Choroid plexus epithelial cell (primary cell): ENCODE results near the genes CCDC61, PGLYRP1, IGFL4 and DACT3.

DNA sequence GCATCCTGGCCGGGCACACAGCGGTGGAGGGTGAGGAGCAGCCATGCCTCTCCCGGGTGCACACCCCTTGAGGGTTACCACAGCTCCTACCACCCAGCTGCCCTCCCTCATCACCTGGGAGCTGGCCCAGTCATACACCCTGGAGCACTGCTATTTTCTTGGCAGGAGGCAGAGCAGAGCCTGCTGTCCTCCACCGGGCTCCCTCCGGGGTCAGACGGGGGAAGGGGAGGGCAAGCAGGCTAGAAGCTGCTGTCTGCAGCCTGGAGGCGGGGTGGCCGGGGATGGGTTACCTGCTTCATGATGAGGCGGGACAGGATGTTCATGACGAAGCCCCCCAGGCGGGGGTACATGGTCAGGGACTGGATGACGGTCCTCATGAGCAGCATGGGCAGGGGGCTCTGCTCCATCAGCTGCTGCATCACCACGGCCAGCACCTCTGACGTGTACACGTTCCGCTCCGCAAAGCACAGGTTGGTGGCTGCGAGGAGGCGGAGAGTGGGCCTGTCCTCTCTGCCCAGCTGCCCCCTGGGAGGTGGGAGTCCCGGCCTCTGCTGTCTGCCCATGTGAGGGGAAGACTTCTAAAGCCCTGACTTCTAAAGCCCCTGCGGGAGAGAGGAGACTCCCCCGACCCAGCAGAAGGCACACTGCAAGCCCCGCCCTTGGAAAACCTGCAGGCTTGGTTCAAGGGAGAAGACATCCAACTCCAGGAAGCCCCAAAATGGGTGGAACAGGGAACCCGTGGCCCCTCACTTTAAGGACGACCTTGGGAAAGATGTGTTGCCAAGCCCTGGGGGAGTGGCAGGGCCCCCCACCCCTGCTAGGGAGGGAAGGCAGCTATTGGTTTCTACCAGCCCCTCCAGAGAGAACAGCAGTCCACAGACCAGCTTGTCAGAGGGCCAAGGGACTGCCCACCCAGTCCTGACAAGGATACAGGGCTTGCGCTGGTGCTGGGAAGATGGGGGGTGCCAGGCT lies 2.8 kb upstream of the RSPH6A start:
- RRBS, result 59% methylated on average over 4 of the region's 26 CpGs

GRCh38 chr19:45822884-45823566 lies 7.9 kb upstream of the RSPH6A start:
- RRBS, result no CpG with 5 or more reads among the region's 16 CpGs

- RRBS, result no CpG with 5 or more reads among the region's 9 CpGs
These were observed 14.5 kb downstream of the NOVA2 start for GRCh38 chr19:45959165-45959639.

- RRBS, result 3% methylated on average over 3 of the region's 46 CpGs
These were observed at the start of gene CCDC61 for GRCh38 chr19:45994428-45995828. TSS of gene CCDC61 (plus strand) at chr19:45995467.

DNA sequence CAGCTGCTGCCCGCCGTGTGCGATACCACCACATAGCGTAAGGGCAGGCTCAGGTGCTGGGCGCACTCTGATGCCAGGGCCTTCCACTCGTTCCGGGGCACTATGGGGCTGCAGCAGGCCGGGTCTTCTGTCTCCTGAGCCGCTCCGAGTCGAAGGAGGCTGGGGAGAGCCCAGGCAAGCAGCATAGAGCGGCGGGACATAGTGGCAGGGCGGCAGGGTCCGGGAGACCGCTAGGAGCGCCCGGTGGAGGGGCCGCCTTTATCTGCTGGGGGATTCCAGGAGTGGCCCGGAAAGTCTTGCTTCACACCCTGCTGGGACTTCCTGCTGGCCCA lies at the start of gene PGLYRP1:
Gene PGLYRP1 (minus strand): TSS at position 232 of the 332 bp plus-strand sequence.
- RRBS, result 11% methylated on average over 8 of the region's 20 CpGs

- RRBS, result no CpG with 5 or more reads among the region's 3 CpGs
These were observed at the start of gene IGFL4 for GRCh38 chr19:46040749-46041220. TSS of gene IGFL4 (minus strand) at chr19:46041002.

GRCh38 chr19:46159841-46160226 lies 11.8 kb downstream of the IGFL2 start:
- RRBS, result no CpG with 5 or more reads among the region's 2 CpGs

- RRBS, result no CpG with 5 or more reads among the region's 5 CpGs
These were observed 32.7 kb downstream of the IGFL2 start for GRCh38 chr19:46180559-46181289.

DNA sequence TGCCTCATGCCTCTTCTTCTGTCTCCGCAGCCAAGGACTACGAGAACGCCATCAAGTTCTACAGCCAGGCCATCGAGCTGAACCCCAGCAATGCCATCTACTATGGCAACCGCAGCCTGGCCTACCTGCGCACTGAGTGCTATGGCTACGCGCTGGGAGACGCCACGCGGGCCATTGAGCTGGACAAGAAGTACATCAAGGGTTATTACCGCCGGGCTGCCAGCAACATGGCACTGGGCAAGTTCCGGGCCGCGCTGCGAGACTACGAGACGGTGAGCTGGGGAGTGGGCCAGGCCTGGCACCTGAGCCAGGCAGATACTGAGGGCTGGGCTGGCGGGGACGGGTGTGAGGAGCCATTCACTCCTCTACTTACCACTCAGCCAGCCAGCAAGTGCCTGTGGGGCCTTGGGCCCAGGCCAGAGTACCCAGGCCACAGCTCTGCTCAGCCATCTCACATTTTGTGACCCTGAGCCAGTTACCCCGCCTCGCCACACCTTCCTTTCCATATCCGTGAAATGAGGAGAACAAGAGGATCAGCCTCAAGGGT lies 6.9 kb downstream of the PPP5C start:
- RRBS, result no CpG with 5 or more reads among the region's 24 CpGs

GRCh38 chr19:46377934-46378680 lies 31.2 kb downstream of the PPP5C start:
- RRBS, result no CpG with 5 or more reads among the region's 6 CpGs

DNA sequence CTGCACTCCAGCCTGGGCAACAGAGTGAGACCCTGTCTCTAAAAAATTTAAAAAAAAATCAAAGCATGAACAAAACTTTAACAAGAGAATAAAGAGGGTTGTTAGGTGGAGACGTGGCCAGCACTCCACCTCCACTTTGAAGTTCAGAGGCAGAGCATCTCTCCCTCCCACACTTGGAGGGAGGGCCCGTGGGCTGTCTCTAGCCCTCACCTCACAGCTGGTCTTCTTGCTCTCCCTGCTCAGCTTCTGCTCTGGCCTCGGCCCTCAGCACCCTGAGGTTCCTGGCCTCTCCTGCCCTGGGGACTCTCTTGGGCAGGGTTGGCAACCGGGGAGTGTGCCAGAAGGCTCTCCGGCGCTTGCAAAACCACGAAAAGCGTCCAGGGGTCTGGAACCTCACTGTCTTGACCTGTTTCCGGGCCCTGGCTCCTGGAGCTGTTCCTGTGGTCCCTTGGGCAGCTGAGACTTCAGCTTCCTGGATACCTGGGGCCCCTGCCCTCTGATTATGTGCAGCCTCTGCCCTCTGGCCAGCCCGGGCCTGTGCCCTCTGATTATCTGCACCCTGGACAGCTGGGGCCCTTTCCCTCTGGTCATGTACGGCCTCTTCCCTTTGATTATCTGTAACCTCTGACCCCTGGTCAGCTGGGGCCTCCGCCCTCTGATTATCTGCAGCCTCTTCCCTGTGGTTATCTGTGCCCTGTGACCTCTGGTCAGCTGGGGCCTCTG lies 2.2 kb downstream of the CCDC8 start:
- RRBS, result 54% methylated on average over 5 of the region's 12 CpGs

GRCh38 chr19:46574503-46575081 lies 26.5 kb upstream of the CALM3 start:
- RRBS, result no CpG with 5 or more reads among the region's 13 CpGs

DNA sequence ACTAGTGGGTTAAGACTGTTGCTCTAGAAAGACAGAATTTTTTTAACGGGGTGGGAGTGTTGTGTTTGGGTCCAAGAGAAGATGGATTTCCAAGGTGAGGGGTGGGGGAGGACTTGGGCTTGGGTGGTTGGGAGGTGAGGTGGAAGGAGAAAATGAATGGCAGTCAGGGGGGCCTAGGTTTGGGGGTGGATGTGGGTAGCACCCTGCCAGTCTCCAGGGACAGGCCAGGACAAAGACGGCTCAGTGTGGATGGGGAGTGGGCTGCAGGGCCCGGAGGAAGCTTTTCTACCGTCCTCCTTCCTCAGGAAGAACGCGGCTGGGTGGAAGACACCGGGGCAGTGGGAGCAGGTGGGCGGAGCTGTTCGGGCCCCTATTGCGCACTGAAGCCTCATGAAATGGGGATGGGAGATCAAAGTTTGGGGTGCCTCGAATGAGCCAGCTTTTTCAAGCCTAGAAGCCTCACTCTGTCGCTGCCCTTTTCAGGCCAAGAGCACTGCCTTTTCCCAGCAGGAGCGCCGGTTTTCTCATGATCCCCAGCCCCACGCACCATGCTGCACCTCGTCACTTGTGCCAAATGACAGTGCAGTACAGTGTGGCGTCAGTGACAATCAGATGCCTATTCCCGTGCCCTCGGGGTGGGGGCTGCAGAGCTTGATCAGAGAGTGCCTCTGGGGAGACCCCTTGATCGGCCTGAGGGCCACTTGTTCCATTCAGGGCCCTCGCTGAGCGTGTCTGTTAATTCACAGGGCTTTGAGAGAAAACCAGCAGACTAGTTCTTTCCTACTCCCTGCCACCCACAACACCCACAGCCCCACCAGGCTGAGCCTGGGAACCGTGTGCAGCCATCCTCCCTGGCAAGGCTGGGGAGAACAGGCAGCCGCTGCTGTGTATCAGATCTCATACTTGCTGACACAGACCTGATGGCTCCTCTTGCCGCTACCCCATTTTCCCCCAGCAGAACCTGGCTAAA lies 1.4 kb downstream of the CALM3 start:
- RRBS, result 2% methylated on average over 5 of the region's 25 CpGs

DNA sequence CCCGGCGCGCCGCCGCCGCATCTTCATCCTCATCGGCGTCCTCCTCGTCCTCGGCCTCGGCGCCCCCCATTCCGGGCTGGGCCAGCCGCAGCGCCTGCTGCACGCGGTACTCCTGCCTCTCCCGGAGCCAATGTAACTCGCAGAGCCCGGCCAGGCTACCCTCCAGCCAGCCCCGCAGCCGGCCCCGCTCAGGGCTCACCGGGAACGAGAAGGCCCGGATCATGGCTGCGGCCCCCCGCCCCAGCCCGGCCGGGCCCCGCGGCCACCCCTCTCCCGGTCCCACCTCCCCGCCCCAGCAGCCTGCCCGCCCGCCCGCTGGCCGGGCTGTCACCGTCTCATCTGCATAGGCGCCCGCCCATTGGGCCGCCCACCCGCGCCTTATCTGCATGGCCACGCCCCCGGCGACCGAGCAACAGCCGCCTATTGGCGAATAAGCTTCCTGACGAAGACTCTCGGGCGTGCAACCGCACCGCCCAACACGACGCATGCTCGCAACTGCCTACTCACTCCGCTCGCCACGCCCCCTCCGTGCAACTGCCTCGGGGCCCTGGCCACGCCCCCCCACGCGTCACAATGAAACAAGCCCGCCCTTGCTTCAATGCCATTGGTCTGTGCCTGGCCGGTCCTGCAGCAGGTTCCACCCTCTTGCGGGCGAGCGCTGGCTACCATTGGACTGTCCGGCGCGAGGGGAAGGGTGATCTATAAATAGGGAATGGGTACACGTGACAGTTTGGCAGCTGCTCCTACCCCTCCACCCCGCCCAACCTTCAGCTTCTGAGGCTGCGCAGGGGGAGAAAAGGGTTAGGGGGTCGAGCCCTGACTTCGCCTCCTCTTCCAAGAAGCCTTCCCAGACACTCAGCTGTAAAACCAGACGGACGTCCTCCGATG lies at the start of gene DACT3:
Gene DACT3 (minus strand): TSS at position 341 of the 888 bp plus-strand sequence.
- RRBS, result 1% methylated on average over 36 of the region's 82 CpGs

GRCh38 chr19:46672864-46673822 lies 12.2 kb upstream of the DACT3 start:
- RRBS, result no CpG with 5 or more reads among the region's 12 CpGs

GRCh38 chr19:46696762-46698007 lies 19.7 kb downstream of the PRKD2 start:
- RRBS, result 5% methylated on average over 1 of the region's 50 CpGs

GRCh38 chr19:46706109-46706596 lies 10.8 kb downstream of the PRKD2 start:
- RRBS, result no CpG with 5 or more reads among the region's 7 CpGs

- RRBS, result 4% methylated on average over 9 of the region's 51 CpGs
These were observed 979 bp downstream of the PRKD2 start for GRCh38 chr19:46715593-46716677.

DNA sequence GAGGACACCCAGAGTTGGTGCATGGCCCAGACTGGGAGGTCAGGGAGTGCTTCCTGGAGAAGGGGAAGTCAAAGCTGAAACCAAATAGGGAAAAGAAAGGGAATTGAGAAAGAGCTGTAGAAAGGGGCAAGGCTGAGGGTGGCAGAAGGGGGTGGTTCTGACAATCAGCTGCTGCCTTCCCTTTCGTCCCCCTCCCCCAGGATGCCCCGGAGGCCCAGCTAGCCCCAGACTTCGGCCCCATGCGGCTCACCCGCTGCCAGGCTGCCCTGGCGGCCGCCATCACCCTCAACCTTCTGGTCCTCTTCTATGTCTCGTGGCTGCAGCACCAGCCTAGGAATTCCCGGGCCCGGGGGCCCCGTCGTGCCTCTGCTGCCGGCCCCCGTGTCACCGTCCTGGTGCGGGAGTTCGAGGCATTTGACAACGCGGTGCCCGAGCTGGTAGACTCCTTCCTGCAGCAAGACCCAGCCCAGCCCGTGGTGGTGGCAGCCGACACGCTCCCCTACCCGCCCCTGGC lies 9.0 kb upstream of the STRN4 start:
- RRBS, result no CpG with 5 or more reads among the region's 24 CpGs

DNA sequence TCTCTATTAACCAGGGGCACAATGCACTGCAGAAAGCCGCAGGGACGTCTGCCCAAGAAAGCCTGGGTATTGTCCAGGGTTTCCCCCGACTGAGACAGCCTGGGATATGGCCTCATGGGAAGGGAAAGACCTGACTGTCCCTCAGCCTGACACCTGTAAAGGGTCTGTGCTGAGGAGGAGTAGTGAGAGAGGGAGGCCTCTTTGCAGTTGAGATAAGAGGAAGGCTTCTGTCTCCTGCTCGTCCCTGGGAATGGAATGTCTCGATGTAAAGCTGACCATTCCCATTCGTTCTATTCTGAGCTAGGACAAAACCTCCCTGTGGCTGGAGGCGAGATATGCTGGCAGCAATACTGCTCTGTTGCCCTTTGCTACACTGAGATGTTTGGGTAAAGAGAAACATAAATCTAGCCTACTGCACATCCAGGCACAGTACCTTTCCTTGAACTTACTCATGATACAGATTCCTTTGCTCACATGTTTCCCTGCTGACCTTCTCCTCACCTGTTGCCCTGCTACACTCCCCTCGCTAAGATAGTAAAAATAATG lies 19.7 kb downstream of the SLC1A5 start:
- RRBS, result no CpG with 5 or more reads among the region's 8 CpGs